Sternocleidomastoid (tissue), 1 donor: ENCODE measurements around a stretch of chr4.

DNA sequence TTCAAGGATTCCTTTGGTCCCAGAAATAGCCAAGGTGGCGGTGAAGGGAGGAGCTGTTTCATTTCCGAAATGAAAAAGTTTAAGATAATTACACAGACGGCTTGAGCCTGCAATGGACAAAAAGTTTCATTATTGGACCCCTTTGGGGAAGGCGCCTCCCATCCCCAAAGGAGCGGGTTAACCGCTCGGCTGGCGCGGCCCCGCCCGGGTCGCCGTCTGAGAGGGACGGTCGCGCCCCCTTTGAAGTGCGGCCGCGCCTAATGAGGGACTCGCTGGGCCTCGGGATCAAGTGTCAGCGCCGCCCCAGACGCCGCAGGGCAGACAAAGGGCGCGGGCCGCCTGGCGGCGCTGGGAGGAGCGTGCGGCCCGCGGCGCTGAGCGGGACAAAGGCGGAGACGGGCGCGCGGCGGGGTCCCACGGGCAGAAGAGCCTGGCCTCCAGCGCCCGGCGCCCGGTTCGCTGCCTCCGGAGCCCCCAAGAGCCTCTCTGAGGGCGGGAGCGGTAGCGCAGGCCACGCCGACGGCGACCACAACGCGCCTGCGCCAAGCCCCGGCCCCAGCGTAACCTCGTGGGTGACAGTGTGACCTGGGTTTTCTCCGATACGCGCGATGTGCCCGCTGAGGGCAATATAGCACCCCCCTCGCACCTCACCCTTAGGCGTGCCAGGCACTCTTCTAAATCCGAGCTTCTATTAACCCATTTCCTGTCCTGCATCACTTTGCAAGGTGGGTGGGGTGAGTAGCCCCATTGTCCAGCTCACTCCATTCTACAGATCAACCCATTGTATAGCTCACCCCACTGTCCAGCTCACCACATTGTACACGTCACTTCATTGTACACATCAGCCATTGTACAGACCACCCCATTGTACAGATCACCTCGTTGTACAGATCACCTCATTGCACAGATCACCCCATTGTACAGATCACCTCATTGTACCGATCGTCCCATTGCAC lies 33.5 kb upstream of the STX18 start:
- PRO-cap, result bidirectional peak, plus-strand start at position 386 of the sequence, minus-strand start at position 218 of the sequence; unidirectional peak, minus-strand start at position 488 of the sequence

- PRO-cap, result no peak
Observed at GRCh38 chr4:4838490-4839184, 20.8 kb upstream of the MSX1 start.

DNA sequence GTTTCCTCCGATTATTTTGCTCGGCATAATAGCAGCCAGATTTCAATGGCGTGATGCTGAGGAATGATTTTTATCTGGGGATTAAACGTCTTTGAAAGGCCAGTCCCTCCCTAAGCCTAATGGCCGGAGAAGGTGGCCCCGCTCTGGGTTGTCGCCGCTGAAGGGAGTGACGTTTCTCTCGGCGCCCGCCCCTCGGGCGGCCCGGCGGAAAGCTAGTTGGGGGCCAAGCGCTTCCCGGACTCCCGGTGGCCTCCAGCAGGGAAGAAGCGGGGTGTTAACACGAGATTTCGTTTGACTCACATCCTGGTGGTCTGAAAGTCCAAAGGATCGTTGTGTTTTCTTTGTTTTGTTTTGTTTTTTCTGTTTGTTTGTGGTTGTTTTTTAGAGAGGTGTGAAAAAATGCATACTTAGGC lies 1.7 kb downstream of the MSX1 start:
- PRO-cap, result no peak

- PRO-cap, result no peak
Observed at GRCh38 chr4:5437133-5437453, 271.3 kb downstream of the EVC2 start.

DNA sequence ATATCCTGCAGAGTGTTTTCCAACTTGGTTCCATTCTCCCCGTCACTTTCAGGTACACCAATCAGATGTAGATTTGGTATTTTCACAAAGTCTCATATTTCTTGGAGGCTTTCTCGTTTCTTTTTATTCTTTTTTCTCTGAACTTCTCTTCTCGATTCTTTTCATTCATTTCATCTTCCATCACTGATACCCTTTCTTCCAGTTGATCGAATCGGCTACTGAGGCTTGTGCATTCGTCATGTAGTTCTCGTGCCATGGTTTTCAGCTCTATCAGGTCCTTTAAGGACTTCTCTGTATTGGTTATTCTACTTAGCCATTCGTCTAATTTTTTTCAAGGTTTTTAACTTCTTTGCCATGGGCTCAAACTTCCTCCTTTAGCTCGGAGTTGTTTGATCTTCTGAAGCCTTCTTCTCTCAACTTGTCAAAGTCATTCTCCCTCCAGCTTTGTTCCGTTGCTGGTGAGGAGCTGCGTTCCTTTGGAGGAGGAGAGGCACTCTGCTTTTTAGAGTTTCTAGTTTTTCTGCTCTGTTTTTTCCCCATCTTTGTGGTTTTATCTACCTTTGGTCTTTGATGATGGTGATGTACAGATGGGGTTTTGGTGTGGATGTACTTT lies 223.1 kb downstream of the EVC2 start:
- PRO-cap, result no peak

GRCh38 chr4:5709290-5709475 lies 824 bp upstream of the EVC2 start:
- PRO-cap, result no peak

DNA sequence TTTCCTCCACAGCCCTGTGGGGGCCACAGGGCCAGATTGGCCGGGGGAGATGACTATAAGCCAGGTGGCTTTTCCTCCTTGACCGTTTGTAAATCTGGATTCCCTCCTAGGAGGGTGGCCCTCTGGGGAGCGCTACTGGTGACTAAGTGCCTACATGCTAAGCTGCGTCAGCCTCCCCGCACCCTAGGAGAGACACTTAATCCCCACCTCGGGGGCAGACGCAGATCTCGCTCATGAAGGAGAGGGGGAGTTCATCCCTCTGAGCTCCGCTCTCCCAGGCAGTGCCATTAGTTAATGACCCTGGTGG lies 41.4 kb downstream of the EVC start:
- PRO-cap, result no peak

DNA sequence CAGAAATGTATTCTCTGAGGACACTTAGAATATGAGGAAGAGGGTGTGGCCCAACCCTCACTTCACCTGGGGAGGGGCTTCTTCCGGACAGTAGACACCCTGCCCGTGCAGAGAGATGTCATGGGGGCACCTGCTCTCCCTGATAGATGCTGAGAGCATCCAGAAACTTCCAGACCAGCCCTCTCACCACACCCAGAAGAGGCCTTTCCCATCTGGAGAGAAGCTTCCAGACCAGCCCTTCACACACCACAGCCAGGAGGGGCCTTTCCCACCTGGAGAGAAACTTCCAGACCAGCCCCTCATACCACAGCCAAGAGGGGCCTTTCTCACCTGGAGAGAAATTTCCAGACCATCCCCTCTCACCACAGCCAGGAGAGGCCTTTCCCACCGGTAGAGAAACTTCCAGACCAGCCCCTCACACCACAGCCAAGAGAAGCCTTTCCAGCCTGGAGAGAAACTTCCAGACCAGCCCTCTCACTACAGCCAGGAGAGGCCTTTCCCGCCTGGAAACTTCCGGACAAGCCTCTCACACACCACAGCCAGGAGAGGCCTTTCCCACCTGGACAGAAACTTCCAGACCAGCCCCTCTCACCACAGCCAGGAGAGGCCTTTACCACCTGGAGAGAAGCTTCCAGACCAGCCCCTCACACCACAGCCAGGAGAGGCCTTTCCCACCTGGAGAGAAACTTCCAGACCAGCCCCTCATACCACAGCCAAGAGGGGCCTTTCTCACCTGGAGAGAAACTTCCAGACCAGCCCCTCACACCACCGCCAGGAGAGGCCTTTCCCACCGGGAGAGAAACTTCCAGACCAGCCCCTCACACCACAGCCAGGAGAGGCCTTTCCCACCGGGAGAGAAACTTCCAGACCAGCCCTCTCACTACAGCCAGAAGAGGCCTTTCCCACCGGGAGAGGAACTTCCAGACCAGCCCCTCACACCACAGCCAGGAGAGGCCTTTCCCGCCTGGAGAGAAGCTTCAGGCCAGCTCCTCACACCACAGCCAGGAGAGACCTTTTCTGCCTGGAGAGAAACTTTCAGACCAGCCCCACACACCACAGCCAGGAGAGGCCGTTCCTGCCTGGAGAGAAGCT lies 81.1 kb downstream of the CRMP1 start:
- PRO-cap, result no peak

GRCh38 chr4:5870671-5871270 lies 22.1 kb downstream of the CRMP1 start:
- PRO-cap, result no peak

DNA sequence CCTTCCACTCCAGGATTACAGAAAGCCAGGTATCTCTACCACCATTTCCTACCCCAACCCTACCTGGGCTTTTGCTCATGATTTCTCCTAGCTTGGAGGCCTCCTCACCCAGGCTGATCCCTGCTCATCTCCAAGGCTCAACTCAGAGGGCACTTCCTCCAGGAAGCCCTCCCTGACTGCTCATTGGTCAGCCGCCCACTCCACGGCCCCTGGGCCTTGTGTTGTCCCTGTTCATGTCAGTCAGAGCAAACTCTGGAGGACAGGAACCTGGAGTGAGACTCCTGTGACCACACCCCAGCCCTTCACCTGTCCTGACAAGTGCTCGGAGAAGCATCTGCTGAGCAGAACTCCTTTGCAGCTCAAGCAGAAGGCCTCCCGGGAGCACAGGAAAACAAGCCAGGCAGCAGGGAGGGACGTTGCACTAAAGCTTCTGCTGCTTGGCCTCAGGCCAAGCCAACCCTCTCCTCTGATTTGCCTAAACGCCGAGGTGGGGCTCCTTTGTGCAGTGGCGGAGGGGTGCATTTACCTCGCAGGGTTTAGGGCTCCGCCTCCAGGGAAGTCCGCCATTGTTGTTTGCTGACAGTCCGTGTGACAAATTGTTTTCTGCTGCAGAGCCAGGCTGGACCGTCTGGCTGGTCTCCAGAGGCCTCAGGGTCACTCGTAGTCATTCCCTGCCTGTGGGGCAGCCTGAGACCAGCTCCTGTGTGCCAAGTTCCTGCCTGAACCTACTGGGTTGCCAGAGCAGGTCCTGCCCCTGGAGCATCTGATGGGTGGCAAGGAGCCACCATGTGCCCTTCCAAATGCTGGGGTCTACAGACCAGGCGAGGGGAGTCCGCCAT lies 63.5 kb upstream of the CRMP1 start:
- PRO-cap, result no peak

DNA sequence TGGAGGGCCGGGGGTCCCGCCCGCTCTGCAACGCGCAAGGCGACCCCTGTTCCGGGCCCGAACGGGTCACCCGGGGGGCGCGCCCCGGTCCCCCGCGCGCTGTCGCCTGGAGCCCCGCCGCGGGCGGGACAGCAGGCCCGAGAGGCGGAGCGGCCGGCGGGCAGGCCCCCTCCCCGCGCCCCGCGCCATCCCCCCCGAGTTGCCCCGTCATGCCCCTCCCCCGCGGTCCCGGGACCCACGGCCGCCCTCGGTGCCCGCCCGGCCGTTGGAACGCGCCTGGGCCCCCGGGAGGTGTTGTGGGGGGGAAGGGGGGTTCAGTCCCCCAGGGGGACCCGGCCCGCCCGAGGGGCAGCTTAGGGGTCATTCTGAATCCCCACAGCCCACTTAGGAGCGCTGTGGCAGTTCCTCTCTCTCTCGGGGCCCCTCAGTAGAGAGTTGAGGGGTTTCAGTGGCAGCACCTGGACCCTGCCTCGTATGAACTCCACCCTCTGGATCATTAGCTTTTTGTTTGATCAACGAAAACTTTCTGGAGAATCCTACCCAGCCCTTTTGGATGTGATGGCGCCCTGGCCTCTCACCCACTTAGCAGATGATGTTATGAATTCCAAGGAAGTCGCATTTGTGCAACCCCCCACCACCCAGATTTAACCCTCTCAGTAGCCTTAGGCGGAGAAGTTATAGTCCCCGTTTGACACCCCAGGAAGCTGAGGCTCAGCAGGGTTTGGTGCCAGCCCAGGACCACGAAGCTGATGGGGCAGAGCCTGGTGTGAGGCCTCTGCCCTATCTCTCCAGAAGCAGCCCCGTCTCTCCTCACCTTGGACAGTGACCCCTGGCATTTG lies 738 bp downstream of the WFS1 start:
- PRO-cap, result unidirectional peak, minus-strand start at position 584 of the sequence

DNA sequence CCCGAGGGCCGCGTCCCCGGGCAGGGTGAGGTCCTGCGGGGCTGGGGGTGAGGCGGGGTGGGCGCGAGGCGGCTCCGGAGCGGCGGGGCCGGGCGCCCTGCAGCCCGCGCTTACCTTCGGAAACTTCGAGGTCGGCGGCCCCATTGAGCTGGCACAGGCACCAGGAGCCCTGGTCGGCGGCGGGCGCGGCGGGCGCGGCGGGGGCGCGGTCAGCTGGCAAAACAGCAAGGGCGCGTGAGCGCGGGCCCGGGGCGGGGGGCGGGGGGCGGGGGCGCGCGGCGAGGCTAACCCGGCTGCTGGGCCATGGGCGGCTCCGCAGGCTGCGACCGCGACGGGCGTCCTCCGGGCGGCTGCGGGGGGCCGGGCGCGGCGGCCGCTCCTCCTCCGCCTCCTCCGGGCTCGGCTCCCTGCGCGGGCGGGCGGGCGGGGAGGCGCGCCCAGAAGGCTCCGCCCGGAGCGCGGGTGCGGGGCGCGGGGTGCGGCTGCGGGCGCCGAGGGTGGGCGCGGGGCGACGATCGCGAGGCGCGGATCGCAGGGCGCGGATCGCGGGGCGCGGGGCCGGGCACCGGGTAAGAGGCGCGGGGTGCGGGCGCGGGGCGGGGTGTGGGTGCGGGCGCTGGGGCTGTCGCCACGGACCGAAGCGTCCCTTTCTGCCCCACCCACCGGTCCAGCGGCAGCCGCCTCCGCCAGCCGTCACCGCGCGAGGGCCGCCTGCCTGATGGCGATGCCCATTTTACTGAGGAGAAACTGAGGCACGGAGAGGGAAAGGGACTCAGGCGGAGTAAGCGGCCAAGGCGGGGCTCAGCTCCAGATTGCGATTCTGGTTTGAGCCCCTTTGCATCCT lies 11.3 kb upstream of the MAN2B2 start:
- PRO-cap, result no peak

GRCh38 chr4:6576312-6576979 lies 1.5 kb downstream of the MAN2B2 start:
- PRO-cap, result no peak

GRCh38 chr4:6643132-6644228 lies 3.0 kb downstream of the MRFAP1 start:
- PRO-cap, result no peak

DNA sequence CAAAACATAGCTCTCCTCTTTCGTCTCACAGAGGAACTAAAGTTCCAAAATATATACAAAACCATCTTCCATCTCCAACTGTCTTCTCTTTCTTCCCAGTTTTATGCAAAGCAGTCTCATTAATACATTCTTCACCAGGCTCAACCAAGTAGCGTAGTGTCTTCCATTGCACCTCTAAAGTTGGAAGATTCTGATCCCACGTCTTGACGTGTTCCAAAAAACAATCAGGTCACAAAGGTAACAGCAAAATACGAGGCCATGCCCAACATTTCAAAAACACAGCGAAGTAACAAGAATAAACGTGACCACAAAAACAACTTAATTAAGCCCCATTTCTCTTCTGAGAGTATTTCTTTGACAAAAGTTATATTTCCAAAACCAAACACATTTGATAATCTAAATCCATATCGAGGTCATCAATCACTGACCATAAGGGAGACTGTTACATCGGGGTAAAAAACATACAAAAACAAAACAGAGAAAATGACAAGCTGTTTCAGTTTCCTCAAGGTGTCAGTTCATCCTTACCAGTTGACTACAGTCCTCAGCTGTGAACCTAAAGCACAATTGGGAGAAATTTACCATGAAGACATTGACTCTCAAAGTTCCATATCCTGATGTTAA lies 1.5 kb downstream of the MRFAP1L1 start:
- PRO-cap, result no peak

DNA sequence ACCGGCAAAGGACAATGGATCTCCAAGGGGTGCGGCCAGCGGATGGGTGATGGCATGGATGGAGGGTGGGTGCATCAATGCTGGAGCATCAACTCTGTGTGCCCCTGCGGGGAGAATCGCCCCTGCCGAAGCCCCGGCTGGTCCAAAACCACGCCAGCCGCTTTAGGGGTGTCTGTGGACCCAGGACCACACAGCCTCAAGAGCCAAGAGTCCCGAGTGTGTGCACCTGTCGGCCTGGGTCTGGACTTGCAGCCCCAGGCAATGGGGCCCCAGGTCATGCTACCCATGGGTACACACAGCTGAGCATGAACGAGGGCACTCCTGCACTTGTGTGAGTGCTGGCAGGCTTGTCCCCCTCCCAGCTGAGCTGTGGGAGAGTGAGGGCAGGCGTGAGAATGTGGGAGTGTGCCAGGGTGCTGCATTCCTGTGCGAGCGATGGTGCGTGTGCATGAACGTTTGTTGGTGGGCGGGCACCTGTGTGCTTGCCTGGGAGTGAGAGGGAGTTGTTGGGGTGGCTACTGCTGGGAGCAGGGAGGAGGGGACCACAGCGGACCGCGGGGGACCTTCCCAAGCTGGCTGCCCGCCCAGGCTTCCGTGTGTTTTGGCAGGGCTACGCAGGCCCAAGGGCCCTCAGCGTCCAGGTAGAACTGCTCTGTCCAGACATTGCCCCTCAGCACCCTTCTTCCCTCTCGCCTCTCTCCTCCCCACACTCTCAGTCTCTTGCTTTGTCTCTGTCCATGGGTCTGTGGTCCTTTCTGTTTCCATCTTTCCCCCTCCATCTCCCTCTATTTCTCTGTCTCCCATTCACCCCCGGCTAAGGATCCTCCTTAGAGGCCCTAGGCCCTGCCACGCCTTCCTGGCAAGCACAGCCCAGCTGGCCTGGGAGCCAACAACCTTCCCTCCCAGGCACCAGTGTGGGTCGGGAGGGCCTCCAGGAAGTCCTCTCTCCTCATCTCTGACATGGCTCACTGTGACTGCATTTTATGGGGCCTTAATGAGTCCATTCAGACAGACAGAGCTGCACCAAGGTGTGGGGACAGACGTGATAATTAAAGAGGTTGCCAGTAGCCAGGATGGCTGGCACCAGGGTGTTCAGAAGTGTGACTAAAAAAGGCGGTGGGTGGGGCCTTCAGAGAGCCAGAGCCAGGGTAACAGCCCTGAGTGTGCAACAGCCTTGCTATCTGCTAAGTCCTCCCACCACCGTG lies 31.0 kb downstream of the BLOC1S4 start:
- PRO-cap, result unidirectional peak, plus-strand start at position 912 of the sequence

DNA sequence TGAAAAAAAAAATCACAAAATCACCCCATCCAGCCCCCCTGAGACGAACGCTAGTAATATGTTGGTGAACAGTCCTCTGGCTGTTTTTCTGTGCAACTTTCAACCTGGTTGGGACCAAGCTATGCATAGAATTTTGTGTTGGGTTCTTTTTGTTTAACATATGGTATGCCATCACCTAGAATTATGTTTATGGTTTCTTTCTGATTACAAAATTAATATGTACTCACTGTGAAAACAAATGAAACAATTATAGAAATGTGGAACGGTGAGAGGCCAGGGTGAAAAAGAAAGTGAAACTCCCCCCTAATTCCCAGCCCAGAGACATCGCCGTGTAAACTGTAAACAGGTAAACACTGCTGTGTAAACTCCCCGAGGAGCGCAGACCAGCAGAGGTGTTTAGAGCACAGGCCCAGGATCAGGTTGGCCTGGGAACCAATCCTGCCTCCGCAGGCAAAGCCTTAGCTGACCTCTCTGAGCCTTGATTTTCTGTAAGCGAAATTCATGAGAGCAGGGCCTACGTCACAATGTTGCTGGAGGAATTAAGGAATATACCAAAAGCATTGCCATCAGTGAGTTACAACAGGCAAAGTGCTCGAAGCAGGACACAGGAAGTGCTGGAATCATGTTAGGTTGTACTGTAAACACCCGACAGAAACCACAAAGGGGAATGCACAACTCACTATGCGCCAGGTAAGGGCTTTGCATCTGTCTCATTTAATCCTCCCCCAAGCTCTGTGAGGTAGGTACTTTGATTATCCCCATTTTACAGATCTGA lies 31.0 kb upstream of the KIAA0232 start:
- PRO-cap, result no peak

- PRO-cap, result no peak
Observed at GRCh38 chr4:6773014-6773710, 9.4 kb upstream of the KIAA0232 start.

DNA sequence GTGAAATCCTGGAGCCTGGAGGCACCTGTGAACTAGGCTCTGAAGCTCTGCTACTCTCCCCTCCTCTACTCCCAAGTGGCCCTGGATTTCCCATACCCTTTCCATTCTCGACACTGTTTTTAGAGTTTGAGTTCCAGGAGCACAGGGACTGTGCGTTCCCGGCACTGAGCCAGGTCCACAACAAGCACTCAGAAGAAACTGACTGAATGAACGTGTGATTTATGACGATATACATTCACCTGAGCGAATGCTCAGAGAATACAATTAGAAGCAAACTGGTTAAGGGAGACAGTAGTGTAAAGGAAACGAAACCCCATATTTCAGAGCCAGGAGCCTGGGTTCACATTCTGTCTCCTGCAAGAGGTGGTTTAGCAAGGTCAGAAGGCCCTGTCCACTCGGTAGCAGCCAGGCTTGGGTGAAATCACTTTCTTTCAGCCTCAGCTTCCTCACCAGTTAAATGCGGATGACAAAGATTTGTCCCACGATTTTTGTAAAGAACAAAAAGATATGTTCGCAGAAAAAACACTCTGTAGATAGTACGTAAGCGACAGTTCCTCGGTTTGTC lies 1.4 kb upstream of the KIAA0232 start:
- PRO-cap, result no peak

DNA sequence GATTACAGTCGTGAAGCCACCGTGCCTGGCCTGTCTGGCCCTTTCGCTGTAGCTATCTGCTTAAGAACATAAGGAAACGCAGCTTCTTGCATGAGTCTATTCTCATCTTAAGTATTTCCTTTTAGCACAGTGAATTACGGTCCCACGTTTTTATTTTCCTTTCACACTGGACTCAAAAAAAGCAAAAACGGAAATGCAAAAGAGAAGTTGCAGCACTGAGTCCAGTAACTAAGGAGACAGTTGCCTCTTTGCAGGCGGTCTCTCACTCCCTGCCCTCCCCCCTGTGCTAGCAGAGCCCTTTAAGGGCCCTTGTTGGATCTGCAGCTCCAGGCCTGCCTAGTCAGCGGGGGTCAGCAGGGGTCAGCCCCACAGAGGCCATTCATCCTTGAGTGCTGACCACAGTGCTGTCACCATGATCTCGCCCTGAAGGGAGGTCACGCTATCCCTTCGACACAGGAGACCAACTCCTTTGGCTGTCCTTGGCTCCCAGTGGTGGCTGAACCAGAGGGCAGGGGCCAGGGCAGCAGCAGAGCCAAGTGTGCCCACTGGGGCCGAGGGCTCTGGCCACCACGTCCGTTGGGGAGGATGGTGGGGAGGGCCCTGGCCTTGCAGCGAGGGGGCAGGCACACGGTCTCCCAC lies 21.7 kb upstream of the TBC1D14 start:
- PRO-cap, result no peak